ENCODE measurements around the genes PLSCR1 and TM4SF18.

- PRO-cap, result no peak
Observed at GRCh38 chr3:146238847-146239658, 11.9 kb downstream of the PLSCR4 start.

- PRO-cap, result no peak
Observed at GRCh38 chr3:146522307-146523078, 21.9 kb downstream of the PLSCR1 start.

DNA sequence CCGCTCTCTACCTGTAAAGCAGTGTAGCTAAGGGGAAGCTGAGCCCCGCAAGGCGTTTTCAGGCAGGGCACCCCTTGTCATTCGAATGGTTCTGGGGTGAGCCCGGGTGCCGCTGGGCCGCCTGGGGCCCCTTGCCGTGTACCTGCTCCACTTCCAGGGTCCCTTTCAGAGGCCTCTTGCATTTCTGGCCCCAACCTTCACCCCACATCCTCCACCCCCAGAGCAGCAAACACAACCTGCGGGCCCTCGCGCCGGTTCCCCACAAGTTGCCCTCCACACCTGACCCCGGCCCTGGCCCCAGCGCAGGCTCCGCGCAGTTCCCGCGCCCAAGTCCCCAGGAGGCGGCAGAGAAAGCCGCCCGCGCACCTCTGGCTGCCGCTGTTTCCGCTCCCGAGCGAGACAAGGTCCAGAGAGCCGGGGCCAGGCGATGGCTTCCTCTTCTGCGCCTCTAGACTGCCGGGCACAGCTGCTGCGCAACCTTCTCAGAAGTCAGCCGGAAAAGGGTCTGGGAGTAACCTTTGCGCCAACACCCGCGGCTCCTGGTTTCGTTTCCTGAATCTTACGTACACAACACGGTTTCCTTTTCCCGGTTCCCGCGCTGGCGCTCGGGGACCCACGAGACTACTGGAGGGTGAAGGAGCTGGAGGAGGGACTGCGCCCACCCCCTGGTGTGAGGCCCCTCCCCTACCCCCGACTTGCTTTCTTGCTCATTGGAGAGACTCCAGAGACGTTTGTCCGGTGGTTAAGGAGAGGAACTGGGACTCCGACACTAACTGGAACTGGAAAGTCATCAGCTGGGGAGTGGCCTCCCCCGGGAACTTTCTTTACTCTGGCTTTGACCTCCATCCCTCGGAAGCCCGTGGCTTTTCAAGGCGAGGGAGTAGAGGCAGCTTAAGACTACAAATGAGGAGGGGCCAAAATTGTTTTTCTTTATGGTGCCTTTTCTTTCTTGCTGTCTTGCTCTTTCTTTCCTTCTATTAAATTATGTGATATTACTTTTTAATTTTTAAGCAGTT, at the start of gene PLSCR1:
TSS of gene PLSCR1 (minus strand) at position 507 of the 1,016 bp plus-strand sequence.
- PRO-cap, result bidirectional peak, plus-strand start at position 724 of the sequence, minus-strand start at position 455 of the sequence

- PRO-cap, result no peak
Observed at GRCh38 chr3:147370895-147371832, 35.2 kb downstream of the ZIC4 start.

DNA sequence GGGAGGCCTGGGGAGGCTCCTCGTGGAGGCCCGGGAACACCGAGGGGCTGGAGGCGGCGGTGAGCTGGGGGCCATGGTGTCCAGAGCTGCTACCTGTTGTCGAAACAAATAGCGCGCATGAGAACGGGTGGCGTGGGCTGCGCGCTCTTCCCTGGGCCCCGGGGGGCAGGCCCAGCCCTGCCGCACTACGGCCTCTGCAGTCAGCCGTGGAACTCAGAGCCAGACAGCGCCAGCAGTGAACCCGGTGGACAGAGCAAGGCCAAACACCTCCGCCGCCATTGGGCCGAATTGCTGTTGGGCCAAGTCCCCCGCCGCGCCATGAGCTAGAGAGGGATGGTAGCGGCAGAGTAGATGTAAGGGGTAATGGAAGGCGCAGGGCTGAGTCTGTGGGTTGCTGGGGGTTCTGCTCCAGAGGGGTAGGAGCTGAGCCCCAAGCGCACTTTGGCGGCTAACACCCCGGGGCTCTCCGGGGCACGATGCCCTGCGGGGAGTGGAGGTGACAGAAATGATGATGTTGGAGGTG, 9.9 kb downstream of the ZIC4 start:
- PRO-cap, result no peak

DNA sequence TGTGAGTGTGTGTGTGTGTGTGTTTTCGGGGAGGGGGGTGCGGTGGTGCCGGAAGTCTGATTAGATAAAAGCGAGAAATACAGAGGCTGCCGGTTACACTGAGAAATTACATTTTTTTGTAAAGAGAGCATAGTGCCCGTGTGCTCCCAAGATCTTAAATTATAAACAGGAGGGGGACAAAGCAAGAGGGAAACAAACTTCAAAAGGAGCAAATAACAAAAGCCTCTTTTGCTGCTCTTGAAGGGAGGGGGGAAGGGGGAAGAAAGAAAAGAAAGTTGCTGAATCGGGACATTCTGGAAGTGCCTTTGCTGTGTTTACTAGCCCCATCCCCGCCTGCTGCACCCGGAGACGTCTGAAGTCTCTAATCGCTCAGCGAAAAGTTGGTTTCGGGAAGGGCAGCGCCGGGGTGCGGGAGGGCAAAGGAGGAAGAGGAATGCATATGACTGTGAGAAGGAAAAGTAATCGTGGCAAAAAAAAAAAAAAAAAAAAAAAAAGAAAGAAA, 547 bp upstream of the ZIC1 start:
- PRO-cap, result no peak

DNA sequence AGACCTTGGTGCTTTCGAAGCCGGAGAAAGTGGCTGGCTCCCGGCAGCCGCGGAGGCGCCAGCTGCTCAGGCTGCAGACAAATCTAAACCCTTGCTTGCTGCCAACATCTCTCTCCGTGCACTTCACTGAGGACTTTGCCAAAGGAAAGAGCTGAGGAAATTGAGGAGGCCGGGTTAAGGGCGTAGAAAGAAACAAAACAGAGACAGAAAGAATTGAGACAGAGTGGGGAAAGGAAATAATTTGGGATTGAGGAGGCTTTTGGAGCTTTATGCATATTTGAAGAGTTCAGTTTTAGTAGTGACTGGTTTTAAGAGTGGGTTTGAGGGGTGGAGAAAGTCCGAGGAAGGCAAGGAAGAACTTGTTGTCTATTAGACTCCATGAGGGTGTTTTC, 2.2 kb downstream of the ZIC1 start:
- PRO-cap, result no peak

DNA sequence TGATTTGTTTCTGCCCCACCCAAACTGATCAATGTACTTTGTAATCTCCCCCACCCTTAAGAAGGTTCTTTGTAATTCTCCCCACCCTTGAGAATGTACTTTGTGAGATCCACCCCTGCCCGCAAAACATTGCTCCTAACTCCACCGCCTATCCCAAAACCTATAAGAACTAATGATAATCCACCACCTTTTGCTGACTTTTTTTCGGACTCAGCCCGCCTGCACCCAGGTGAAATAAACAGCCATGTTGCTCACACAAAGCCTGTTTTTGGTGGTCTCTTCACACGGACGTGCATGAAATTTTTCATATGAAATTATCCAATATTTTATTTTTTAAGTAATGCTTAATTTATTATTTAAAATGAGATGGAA, 540.7 kb upstream of the AGTR1 start:
- PRO-cap, result no peak

- PRO-cap, result no peak
Observed at GRCh38 chr3:148600834-148601432, 96.8 kb upstream of the AGTR1 start.

DNA sequence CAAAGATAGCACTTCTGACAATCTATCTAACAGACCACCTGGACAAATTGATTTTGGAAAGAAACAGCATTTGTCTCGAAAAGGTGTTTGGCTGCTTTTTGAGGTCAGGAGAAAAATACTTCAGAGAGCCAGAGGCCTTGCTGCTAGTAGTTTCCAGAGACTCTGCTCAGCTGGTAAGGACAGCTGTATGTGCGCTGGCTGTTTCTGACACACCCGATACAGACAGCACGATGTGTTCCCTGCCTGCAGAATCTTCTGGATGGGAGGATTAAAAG, 15.7 kb upstream of the GYG1 start:
- PRO-cap, result no peak

DNA sequence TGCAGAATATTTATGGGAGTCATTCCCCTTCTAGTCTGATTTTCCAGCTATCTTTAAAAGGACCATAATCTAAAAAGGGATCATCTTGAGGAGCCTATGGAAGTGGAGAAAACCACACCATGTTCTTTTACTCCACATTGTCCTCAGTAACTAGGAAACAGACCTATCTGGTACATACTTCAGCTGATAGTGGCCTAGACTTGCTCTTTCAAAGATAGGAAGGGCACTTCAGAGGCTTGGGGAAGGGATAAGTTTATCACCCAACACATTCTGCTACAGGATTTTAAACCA, 35.5 kb downstream of the CP start:
- PRO-cap, result no peak

- PRO-cap, result no peak
Observed at GRCh38 chr3:149243373-149243863, 21.8 kb upstream of the CP start.

GRCh38 chr3:149333117-149334094, at the start of gene TM4SF18:
Gene TM4SF18, minus strand, starts transcription at chr3:149333636.
- PRO-cap, result no peak

GRCh38 chr3:149468500-149468939, 6.0 kb upstream of the TM4SF4 start:
- PRO-cap, result no peak

DNA sequence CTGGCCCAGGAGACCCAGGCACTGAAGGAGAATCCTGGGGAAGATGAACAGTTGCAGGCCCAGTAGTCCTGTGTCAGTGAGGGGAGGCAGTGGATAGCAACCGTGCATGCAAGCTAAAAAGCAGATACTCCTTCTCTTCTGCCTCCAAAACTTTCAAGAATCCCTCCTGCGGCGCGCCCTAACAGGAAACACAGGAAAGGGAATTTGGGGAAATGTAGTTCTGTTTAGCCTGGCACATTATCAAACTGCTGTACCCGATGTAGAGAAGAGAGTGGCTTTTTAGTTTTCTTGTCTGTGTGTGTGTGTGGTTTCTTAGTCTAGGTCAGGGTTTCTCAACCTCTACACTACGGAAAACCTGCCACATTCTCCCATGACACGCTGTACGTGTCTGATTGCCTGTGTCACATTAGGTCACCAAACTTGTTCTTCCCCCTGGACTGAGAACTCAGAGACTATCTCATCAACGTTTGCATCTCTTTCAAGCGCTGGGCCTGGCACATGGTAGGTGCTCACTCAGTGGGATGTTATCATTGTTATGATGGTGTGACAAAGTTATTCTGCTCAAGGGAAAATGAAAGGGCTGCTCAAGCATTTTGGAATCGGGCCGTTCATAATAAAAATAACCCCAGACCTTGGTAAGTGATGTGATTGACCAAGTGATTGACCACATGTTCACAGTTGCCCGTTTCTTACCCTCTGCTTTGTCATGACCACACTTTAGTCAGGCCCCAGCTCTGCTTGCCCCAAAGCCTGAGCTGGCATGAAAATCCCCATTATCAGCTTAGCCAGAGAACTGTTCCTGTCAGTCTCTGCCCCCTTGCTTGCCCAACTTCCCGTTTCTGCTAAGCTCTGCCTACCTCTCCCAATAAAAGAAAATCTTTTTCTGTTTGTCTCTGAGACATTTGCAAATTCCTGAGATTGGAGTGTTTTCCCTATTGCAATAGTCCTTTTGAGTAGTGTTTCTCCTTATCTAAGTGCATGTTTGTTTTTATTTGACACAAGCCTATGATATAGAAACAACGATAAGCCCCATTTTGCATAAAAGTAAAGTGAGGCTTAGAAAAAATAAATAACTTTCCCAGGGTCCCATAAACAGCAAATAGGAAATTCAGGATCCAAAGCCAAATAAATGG, 33.3 kb downstream of the TM4SF4 start:
- PRO-cap, result no peak

DNA sequence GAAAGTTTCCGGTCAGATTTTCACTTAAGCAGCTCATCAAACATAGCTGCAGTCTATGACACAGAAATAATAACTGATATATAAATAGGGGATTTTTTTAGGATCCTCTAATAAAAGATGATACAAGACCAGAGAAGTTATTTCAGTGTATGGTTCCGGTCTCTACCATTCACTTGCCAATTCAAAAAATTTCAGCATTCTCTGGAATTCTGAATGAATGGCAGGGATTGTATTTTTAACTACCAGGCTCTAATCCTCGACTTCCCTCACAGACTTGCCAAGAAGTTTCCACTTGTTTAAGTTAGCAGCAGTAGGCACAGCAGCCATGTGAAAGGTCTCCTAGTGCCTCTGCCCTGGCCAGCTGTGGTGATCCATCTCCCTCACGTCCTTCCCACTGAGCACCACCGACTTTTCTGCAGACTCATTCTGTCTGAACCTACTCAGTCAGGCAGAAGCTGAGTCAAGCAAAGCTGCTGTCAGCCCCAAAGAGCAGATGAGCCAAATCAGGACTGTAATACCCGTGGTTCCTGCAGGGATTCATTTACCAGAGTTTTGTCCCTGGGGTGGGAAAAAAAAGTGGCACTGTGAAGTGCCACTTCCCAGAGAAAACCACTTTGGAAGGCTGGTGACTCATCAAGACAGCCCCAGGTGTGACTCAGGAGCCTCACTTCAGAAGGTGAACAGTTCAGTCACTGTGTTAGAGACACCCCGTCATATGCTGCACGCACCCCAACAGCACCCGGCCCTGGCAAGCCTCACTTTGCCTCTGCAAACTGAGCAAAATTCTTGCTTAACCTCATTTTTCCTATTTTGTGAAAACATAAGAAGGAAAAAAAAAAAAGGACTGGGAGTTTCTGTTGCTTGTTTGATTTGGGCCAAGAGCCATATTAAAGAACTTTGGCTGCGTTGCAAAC, 76.1 kb downstream of the WWTR1 start:
- PRO-cap, result no peak

DNA sequence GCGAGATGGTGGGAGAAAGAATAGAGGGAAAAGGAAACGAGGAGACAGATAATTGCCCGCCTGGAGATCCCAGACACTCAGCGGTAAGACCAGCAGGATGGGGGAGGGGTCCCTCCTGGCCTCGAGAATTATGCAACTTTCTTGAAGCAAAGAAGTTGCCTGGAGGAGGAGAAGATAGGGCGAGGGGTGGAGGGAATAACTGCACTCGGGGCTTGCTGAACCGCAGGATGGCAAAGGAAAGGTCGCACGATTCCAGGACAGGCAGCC, 508 bp downstream of the WWTR1 start:
- PRO-cap, result bidirectional peak, plus-strand start at position 177 of the sequence, minus-strand start at position 82 of the sequence

DNA sequence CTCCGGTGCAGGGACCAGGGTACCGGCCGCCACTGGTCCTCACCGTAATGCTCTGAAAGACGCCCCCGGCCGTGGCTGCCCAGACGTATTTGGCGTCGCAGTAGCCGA, 159 bp downstream of the PFN2 start:
- PRO-cap, result no peak

- PRO-cap, result no peak
Observed at GRCh38 chr3:150022485-150023569, 52.1 kb upstream of the PFN2 start.

DNA sequence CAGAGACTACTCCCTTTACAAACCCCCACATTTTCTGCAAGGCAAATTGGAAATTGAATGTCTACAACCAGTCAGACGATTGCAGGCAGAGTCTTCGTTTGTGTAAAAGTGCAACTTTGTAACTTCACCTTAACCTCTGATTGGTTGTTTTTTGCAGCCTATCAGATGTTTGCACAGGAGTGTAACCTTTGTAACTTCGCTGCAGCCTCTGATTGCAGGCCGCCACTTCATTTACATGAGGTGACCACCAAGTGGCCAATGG, 68.0 kb upstream of the PFN2 start:
- PRO-cap, result no peak

Data from trachea (tissue), 1 donor.